CD14-positive monocyte (primary cell): ENCODE measurements around the genes LOXL1, CYP11A1, CLK3 and CSK.

DNA sequence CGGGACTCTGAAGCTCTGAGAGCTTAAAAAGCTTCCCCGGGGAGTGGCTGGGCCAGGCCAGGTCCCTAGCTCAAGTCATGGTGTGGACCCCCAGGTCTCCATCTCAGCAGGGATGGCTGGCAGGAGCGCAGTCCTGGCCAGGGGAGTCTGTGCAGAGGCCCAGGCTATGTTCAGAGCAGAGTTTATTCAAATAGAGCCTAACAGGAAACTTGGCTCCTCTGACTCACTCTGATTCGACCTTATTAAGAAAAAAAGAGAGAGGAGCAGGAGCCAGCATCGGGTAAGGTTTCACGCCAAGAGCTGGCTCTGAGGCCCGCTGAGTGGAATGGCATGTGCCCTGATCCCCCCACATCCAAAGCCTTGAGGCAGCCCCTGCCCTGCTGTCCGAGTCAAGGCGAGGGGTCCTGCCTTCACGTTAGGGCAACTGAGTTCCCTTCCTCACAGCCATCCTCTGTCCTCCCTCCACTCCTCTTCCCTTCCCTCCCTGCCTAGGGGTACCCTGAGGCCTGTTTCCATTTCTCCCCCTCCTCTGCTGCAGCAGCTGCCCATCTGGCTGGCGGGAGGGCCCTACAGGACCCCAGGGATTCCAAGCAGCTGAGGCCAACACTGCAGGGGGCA is 1.9 kb upstream of the LOXL1 start:
- CAGE, long polyA plus RNA = no peak

DNA sequence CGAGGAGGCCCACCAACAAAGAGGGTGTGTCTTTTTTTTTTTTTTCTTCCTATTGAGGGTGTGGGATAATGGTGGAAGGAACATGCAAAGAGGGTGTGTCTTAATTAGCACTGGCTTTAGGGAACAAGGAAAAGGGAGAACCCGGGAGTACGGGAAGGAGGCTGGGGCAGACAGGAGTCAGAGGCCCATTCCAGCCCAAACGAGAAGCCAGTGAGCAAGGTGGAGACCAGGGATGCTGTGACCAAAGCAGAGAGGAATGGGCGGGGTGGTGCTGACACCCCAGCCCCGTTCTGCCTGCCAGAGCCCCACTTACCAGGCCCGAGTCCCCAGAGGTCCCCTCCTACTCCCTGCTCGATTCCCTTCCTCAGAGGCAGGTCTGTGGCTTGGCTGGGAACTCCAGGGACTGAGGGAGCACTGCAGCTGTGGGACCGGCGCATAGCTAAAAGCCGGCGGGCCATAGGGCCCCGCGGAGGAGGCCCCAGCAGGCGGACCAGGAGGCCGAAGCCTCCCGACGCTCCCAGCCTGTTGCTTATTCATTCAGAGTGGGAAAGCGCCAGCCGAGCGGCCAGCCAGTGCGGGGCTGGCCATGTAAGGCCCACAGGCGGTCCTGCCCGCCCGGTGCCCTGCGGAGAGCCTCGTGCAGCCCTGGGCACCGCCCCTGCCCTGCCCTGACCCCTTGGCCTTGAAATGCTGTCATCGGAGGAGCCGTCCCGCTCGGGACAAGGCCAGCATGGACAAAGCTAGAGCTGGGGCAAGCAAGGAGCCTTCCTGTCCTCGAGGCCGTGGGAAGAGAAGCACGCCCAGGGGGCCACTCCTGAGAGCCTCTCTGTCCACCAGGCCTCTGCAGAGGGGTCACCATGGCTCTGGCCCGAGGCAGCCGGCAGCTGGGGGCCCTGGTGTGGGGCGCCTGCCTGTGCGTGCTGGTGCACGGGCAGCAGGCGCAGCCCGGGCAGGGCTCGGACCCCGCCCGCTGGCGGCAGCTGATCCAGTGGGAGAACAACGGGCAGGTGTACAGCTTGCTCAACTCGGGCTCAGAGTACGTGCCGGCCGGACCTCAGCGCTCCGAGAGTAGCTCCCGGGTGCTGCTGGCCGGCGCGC is at the start of gene LOXL1:
LOXL1 (plus strand) TSS at position 536 of the 1,098 bp plus-strand sequence.
- CAGE, long polyA plus RNA = no peak

DNA sequence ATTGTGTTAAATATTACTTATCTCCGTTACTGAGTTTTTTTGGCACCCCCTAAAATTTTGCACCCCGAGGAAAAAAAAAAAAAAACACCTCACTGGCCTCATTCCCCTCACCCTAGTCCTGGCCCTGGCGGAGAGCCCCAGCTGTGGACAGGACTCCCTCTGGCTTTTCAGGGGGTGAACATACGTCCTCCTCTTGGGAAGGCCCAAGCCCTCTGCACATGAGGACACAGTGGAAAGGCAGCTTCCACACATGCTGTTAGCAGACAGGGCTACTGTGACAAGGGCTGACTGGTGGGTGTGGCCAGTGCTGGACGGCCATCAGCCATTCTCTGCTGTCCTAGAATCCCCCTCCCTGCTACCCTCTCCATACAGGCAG is 2.5 kb downstream of the LOXL1 start:
- CAGE, long polyA plus RNA = no peak

- CAGE, long polyA plus RNA = no peak
Observed at GRCh38 chr15:73946964-73947426, 20.7 kb downstream of the LOXL1 start.

DNA sequence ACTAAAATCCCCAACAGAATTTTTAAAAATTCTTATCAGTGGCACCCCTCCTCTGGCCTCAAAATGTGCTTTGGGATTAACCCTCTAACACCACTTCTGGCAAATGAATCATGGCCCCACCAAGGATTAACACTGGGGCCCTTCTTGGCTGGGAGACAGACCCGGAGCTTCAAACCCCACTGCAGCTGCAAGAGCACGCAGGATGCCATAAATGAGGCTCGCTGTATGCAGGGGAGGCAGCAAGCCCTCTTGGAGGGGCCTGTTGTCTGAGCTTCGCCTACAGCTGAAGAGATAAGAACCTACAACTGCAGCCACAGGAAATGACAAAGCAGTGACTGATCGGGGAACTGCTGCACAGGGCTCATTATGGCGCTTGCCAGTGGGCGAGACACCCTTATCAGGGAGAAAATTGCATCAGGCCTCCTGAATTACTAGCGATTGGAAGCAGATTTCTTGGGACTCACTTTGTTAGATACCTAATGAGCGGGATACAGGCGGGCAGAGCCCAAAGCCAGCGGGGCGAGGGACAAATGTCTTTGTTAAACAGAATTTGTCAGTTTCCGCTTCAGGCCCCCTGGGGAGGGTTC is 54.9 kb downstream of the CCDC33 start:
- CAGE, long polyA plus RNA = no peak

- CAGE, long polyA plus RNA = no peak
Observed at GRCh38 chr15:74318144-74318978, 49.1 kb downstream of the CYP11A1 start.

DNA sequence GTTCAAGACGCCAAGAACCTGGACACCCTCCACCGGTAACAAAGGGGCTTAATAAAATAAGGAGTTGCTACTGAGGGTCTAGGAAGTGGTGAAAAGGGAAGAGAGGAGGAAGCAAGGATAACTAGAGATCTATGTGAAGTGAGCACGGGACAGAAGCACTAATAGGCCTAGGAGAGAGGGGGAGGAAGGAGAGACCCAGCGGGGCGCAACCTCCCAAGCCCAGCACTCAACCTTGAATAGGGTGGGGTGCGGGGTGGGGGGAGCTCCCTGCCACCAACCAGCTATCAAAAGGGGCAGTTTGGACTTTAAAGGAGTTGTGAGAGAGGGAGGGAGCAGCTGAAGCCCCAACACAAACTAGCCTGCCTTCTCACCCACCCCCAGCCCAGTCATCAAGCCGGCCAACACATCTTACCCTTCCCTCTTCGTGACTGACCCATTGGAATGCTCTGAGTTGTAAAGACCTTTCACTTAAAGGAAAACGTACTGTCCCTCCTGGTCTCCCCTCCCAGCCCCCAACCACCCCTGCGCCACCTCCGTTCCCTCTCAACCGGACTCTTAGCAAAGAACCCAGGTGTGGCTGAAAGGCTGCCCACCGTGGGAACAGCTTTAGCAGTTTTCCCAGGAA is 2.7 kb downstream of the CYP11A1 start:
- CAGE, long polyA plus RNA = no peak

DNA sequence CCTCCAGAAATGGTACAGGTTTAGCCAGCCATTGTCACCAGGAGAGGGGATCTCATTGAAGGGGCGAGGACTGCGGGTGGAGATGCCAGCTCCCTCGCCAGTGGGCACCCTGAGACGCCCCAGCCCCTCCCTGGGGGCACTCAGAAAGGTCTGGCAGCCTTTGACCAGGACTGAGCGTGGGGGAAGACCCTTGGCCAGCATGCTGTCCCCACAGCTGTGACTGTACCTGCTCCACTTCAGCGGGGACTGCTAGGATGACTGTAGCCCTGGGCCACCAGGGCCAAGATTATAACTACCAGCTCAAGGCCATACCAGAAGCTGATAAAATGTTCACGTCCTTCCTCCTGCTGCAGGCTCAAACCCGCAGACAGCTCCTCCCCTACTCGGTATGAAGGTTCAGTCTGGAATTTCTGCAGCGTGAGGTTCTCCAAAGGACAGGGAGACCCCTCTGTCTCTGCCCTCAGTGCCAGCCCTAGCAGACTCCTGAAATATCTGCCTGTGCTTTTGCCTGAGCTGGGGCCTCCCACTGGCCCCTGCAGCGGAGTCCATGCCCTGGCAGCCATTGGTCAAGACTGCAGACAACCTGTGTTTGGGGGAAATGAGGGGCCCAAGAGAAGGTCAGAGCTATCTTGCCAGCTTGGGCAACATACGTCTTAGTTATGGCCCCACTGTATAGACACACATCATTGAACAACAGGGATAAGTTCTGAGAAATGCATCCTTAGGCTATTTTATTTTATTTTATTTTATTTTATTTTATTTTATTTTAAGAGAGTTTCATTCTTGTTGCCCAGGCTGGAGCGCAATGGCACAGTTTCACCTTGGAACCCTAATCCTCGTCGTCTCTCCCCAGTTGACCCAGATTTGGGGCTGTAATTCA is at the start of gene CYP11A1:
CYP11A1 (minus strand) TSS at position 262 of the 880 bp plus-strand sequence.
- CAGE, long polyA plus RNA = no peak

DNA sequence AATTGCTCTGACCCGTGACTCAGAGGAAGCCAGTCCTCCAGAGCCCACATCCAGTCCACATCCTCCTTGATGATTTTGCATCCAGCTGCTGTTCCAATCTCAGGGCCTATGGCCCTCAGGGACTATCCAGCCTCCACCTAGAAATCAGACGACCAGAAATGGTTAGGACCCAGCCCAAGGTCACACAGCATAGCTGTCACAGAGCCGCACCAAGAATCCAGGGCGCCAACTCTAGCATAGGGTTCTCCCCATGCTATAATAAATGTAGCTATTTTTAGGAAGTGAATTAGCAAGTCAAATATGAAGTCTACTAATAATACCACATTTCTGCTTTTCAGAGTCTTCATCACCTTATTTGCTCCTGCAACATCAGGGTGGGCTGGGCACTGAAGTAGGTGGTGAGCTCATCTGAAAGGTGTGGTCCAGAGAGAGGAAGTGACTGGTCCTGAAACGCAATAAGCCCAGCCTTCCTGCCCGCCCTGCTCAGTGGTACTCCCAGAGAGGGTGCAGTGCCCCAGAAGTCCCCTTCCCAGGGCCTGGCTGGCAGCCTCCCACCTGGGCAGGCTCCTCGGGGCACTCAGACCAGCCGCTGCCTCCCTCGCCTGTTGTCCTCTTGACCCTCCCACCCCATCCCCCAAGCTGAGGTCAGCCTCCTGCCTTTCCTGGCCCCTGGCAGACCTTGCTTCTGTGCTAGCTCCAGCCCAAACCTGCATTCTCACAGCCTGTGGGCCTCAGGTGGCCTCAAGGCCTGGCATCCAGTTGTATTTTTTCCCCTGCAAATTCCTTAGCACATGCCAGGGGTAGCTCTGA is 17.6 kb upstream of the CYP11A1 start:
- CAGE, long polyA plus RNA = no peak

DNA sequence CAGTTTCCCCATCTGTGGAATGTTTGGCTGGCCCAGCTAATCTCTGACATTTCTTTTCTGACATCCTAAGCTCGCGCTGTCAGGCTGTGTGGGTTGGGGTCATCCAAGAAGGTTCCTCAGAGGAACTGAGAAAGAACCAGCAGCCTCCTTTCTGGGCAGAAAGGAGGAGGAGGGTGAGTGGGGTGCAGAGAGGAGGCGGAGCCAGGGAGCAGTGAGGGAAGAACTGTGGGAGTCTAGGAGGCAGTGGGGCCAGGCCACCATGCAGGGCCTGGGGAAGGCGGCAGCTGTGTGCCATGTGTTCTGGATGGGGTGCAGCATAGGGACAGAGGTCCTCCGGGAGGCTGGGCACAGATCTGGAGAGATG is 5.3 kb downstream of the SEMA7A start:
- CAGE, long polyA plus RNA = no peak

DNA sequence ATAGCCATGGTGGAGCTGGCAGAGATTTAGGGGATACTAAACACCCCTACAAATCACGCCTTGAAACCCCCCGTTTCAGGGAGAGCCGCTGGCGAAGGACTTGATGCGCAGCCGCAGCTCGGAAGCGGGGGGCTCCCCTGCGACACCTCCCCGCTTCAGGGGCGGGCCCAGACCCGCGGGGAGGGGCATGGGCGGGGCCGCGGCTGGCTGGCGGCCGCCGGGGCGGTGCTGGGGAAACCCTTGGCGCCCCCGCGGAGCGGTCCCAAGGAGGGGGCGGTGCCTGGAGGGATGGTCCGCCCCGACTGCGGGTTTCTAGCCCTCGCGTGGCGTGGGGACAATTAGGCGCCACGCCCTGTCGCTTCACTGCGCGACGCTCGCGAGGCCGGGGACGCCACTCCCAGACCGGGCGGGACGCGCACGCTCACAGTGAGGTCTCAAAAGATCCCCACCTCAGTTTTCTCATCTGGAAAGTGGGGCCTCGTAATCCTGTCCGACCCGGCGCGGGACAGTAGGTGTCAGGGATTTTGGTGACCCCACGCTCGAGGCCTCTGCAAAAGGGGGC is 1.0 kb upstream of the CLK3 start:
- CAGE, long polyA plus RNA = no peak

GRCh38 chr15:74615104-74615993 is at the start of gene CLK3:
CLK3 (plus strand) TSS chr15:74615836.
- CAGE, long polyA plus RNA = start-site peak on the plus strand at chr15:74615830-74615880, 464 and 542 reads in 2 replicates

GRCh38 chr15:74622269-74622591 is 6.6 kb downstream of the CLK3 start:
- CAGE, long polyA plus RNA = no peak

- CAGE, long polyA plus RNA = no peak
Observed at GRCh38 chr15:74625347-74625758, 9.7 kb downstream of the CLK3 start.

- CAGE, long polyA plus RNA = no peak
Observed at GRCh38 chr15:74643303-74643969, 27.8 kb downstream of the CLK3 start.

- CAGE, long polyA plus RNA = start-site peak on the plus strand at chr15:74782528-74782565, 54 and 27 reads in 2 replicates
Observed at GRCh38 chr15:74782018-74782882, at the start of gene CSK. CSK (plus strand) TSS chr15:74782080.

GRCh38 chr15:74782883-74783748 is 1.2 kb downstream of the CSK start:
- CAGE, long polyA plus RNA = start-site peak on the plus strand at chr15:74783447-74783528, 45 and 96 reads in 2 replicates

GRCh38 chr15:74783749-74784230 is 1.9 kb downstream of the CSK start:
- CAGE, long polyA plus RNA = no peak

DNA sequence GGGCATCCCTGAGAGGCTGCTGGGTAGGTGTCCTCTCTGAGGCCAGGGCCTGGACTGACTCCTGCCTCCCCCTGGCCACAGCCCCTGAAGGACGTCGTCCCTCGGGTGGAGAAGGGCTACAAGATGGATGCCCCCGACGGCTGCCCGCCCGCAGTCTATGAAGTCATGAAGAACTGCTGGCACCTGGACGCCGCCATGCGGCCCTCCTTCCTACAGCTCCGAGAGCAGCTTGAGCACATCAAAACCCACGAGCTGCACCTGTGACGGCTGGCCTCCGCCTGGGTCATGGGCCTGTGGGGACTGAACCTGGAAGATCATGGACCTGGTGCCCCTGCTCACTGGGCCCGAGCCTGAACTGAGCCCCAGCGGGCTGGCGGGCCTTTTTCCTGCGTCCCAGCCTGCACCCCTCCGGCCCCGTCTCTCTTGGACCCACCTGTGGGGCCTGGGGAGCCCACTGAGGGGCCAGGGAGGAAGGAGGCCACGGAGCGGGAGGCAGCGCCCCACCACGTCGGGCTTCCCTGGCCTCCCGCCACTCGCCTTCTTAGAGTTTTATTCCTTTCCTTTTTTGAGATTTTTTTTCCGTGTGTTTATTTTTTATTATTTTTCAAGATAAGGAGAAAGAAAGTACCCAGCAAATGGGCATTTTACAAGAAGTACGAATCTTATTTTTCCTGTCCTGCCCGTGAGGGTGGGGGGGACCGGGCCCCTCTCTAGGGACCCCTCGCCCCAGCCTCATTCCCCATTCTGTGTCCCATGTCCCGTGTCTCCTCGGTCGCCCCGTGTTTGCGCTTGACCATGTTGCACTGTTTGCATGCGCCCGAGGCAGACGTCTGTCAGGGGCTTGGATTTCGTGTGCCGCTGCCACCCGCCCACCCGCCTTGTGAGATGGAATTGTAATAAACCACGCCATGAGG is 10.1 kb upstream of the LMAN1L start:
- CAGE, long polyA plus RNA = no peak

DNA sequence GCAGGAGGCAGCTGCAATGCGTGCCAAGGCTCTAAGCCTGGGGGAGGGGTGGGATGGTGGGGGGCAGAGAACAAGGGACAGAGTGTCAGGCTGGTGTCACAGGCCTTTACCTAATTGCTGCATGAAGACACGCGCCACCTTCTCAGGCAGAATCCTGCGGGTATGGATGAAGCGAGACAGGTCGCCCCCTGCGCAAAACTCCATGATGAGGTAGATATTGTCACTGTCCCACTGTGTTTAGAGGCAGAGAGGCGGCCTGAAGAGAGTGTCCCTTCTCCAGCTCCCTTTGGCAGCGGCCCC is 1.0 kb downstream of the ULK3 start:
- CAGE, long polyA plus RNA = no peak